ENCODE results near the genes QPRT, KIF22, TAOK2, PPP4C, MAPK3 and CORO1A.

DNA sequence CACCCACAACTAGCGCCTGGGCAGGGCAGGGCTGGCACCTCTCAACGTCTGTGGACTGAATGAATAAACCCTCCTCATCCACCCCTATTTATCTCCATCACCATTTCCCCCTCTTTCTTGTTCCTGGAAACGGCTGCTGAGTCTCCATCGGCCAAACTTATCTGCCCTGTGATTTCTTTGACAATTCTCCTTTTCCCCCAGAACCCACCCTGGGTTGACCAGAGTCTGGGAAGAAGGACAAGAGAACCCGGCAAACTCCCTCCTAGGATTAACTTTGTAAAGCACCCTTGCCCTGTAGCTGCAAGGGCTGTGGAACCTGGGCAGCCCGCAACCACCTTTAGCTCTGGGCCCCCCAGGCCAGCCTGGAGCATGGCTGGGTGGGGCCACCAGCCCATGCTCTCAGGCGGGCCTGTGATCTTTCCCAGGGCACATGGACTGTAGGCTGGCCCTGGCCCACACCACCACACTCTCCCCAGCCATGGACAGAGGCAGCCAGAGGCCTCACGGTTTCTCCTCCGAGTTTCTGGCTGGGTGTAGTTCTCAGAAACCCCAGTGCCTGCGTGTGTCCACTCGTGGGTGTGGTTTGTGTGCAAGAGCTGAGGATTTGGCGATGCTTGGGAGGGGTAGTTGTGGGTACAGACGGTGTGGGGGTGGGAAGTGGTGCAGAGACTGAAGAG lies 2.5 kb downstream of the SPN start:
- PRO-cap, result no peak
- RAMPAGE, long total RNA, 2 experiments, result no peak in any of the 2 experiments

- PRO-cap, result no peak
- RAMPAGE, long total RNA, 2 experiments, result start-site peak on the plus strand in 2 of 2 experiments, at chr16:29679124-29679180 at its widest, 10 to 25 reads per replicate
These were observed at the start of gene QPRT for GRCh38 chr16:29678653-29679744. QPRT (plus strand) TSS chr16:29679180.

- PRO-cap, result no peak
- RAMPAGE, long total RNA, 2 experiments, result no peak in any of the 2 experiments
These were observed 29.9 kb downstream of the QPRT start for GRCh38 chr16:29708757-29709415.

- PRO-cap, result no peak
- RAMPAGE, long total RNA, 2 experiments, result no peak in any of the 2 experiments
These were observed 30.9 kb downstream of the QPRT start for GRCh38 chr16:29709931-29710241.

- PRO-cap, result bidirectional peak, plus-strand start at chr16:29790757, minus-strand start at chr16:29790580
- RAMPAGE, long total RNA, 2 experiments, result start-site peak on the plus strand in 1 of 2 experiments, at chr16:29790745-29790788 at its widest, 174 reads per replicate
These were observed at the start of gene KIF22 for GRCh38 chr16:29789855-29790878. KIF22 (plus strand) TSS chr16:29790751.

DNA sequence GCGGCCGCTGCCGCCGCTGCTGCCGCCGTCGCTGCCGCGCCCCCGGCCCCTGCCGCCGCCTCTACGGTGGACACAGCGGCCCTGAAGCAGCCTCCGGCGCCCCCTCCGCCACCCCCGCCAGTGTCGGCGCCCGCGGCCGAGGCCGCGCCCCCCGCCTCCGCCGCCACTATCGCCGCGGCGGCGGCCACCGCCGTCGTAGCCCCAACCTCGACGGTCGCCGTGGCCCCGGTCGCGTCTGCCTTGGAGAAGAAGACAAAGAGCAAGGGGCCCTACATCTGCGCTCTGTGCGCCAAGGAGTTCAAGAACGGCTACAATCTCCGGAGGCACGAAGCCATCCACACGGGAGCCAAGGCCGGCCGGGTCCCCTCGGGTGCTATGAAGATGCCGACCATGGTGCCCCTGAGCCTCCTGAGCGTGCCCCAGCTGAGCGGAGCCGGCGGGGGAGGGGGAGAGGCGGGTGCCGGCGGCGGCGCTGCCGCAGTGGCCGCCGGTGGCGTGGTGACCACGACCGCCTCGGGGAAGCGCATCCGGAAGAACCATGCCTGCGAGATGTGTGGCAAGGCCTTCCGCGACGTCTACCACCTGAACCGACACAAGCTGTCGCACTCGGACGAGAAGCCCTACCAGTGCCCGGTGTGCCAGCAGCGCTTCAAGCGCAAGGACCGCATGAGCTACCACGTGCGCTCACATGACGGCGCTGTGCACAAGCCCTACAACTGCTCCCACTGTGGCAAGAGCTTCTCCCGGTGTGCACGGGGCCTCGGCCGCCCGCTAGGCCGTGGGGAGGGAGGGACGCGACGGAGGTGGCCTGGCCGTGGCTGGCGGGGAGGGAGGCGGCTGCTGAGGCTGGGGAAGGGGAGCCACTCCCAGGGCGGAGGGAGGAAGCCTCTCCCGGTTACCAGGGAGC lies 1.0 kb downstream of the MAZ start:
- PRO-cap, result bidirectional peak, plus-strand start outside the sequence, minus-strand start at position 870 of the sequence
- RAMPAGE, long total RNA, 2 experiments, result no peak in any of the 2 experiments

- PRO-cap, result no peak
- RAMPAGE, long total RNA, 2 experiments, result no peak in any of the 2 experiments
These were observed 2.3 kb upstream of the PRRT2 start for GRCh38 chr16:29809848-29809959.

GRCh38 chr16:29811400-29811753 lies 616 bp upstream of the PRRT2 start:
- PRO-cap, result unidirectional peak, plus-strand start at chr16:29811452; unidirectional peak, plus-strand start at chr16:29811553
- RAMPAGE, long total RNA, 2 experiments, result no peak in any of the 2 experiments

GRCh38 chr16:29973093-29974050 lies at the start of gene TAOK2:
TAOK2 (plus strand) TSS chr16:29973868.
- PRO-cap, result unidirectional peak, plus-strand start at chr16:29973880
- RAMPAGE, long total RNA, 2 experiments, result start-site peak on the plus strand in 1 of 2 experiments, at chr16:29973853-29973907 at its widest, 52 reads per replicate

- PRO-cap, result no peak
- RAMPAGE, long total RNA, 2 experiments, result no peak in any of the 2 experiments
These were observed 3.0 kb downstream of the HIRIP3 start for GRCh38 chr16:29992318-29992904.

DNA sequence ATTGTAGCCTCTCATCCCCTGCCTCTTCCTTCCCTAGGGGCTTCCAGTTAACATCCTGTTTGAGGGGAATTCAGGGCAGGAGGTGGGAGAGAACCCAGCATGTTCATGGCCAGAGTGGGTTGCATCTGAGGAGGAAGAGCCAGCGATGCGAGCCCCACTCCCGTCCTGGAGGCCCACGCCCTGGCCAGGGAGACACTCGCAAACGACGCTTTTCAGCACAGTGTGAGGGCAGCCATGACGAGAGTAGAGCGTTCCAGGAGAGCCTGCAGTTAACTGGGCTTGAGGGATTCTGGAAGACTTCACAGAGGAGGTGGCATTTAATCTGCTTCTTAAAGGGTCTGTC lies 3.2 kb downstream of the INO80E start:
- PRO-cap, result no peak
- RAMPAGE, long total RNA, 2 experiments, result no peak in any of the 2 experiments

DNA sequence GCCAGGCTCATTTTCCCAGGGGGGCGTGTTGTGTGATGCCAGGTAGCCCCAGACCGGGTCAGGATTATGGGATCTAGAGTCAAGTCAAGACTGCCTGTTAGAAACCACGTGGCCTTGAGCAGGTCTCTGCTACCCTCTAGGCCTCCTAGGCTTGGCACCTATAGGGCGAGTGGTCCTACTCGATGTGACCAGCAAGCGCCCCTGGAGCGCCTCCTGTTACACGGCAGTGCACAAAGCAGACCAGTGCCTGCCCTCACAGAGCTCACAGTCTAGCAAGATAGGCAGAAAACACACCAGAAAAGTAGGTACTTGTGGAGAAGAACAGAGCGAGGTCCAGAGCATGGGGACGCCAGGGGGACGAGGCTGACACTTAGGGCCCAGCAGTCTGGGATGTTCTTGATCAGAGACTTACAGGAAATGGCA lies 5.8 kb downstream of the INO80E start:
- PRO-cap, result no peak
- RAMPAGE, long total RNA, 2 experiments, result no peak in any of the 2 experiments

DNA sequence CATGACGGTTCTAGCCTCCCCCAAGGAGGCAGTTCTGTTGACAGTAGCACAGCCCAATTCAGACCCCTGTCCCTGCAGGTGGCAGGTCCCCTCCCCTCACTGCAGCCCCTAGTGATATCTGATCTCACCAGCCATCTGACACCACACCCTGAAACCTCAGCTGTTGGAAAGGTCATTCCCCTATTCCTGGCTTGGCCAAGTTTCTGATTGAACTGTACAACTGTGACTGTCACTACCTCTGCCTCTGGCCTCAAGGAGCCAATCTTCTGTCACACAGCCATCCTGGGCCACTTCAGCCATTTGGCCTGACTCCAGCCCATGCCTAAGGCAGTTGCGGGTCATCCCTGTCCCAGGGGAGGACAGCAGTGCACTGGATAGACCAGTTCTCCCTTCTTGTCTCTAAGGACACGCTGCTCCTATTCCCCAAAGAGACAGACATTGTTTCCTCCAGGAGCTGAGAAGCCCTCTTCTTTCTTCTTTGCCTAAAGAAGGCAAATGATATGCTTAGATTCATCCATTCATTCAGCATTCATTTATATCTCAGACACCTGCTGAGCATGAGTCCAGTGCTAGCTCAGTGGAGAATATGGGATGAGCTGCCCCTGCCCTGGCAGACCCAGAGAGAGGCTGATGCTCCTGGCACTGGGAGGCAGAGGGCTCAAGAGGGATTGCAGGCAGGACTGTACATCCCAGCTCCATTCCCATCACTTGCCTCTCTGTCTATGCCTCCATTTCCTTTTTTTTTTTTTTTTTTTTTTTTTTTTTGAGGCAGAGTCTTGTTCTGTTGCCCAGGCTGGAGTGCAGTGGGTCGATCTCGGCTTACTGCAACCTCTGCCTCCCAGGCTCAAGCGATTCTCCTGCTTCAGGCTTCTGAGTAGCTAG lies 4.5 kb upstream of the ALDOA start:
- PRO-cap, result no peak
- RAMPAGE, long total RNA, 2 experiments, result no peak in any of the 2 experiments

- PRO-cap, result bidirectional peak, plus-strand start at chr16:30066125, minus-strand start at chr16:30066086
- RAMPAGE, long total RNA, 2 experiments, result no peak in any of the 2 experiments
These were observed 324 bp downstream of the ALDOA start for GRCh38 chr16:30065921-30066247.

GRCh38 chr16:30072993-30073515 lies 2.7 kb upstream of the PPP4C start:
- PRO-cap, result no peak
- RAMPAGE, long total RNA, 2 experiments, result no peak in any of the 2 experiments

- PRO-cap, result bidirectional peak, plus-strand start at chr16:30076003, minus-strand start at chr16:30075896
- RAMPAGE, long total RNA, 2 experiments, result start-site peak on the plus strand in 2 of 2 experiments, at chr16:30076001-30076438 at its widest, 8 to 206 reads per replicate
These were observed at the start of gene PPP4C for GRCh38 chr16:30075760-30076970. PPP4C (plus strand) TSS chr16:30075994.

- PRO-cap, result no peak
- RAMPAGE, long total RNA, 2 experiments, result no peak in any of the 2 experiments
These were observed 809 bp downstream of the GDPD3 start for GRCh38 chr16:30112253-30113203.

- PRO-cap, result unidirectional peak, minus-strand start at chr16:30122749; unidirectional peak, minus-strand start at chr16:30122952; bidirectional peak, plus-strand start at chr16:30123389, minus-strand start at chr16:30123238
- RAMPAGE, long total RNA, 2 experiments, result no peak in any of the 2 experiments
These were observed at the start of gene MAPK3 for GRCh38 chr16:30122449-30123878. MAPK3 (minus strand) TSS chr16:30123220.

DNA sequence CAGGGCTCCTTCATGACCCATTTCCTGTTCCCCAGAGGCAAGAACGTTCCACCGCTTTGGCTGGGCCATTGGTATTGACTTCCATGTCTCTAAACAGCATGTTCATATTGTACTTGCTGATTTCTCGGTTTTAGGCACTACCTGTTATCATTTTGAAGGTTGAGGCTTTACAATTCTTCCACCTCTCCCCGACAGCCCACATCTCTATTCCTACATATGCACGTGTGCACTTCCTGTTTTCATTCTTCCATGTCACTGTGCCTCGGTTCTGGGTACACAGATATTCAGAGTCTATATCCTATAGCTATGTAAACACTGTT lies 16.7 kb upstream of the MAPK3 start:
- PRO-cap, result no peak
- RAMPAGE, long total RNA, 2 experiments, result no peak in any of the 2 experiments

DNA sequence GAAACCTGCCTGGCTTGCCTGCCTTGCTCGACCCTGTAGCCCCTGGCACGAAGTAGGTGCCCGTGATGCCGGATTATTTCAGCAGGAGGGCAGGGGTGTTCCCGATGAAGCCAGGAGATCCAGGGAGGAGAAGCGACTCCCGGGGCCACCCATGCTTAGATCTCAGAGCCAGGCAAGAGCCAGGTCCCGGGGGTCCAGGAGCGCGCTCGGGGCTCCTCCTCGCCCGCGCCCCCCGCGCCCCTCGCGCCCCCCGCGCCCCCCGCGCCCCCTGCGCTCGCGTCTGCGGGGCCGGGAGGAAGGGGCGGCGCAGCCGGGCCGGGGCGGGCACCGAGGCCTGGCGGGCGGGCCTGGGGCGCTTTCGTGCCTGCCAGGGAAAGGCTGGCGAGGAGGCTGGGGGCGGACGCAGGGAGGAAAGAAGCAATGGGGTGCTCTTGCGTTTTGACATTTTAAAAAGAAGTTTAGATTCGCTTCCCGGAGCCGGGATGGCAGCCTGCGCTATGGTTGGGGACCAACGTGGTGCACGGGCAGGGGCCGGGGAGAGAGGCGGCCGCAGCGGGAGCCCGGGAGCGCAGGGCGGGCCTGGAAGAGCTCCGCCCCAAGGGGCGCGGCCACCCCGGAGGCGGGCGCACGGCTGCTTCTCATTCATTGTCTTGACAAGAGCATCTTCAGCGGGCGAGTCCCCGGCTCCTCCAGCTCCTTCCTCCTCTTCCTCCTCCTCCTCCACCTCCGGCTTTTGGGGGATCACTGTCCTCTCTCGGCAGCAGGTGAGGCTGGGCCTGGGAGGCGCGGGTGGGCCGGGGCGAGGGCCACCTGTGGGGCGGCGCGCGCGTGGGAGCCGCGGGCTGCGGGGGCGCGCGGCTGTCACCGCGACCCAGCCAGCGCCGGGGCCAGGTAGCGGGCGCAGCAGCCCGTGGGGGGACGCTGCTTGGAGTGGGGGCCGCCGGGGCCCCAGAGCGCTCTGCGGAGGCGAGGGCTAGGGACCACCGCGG lies at the start of gene CORO1A:
Gene CORO1A, plus strand, starts transcription at position 641 of the 989 bp plus-strand sequence.
- PRO-cap, result bidirectional peak, plus-strand start at position 656 of the sequence, minus-strand start at position 545 of the sequence
- RAMPAGE, long total RNA, 2 experiments, result start-site peak on the plus strand in 1 of 2 experiments, centred at position 662 of the sequence, 18 reads per replicate

Data from breast epithelium (tissue), 2 donors.